Spinal cord (tissue), 3 donors: ENCODE measurements around the gene ERAL1.

DNA sequence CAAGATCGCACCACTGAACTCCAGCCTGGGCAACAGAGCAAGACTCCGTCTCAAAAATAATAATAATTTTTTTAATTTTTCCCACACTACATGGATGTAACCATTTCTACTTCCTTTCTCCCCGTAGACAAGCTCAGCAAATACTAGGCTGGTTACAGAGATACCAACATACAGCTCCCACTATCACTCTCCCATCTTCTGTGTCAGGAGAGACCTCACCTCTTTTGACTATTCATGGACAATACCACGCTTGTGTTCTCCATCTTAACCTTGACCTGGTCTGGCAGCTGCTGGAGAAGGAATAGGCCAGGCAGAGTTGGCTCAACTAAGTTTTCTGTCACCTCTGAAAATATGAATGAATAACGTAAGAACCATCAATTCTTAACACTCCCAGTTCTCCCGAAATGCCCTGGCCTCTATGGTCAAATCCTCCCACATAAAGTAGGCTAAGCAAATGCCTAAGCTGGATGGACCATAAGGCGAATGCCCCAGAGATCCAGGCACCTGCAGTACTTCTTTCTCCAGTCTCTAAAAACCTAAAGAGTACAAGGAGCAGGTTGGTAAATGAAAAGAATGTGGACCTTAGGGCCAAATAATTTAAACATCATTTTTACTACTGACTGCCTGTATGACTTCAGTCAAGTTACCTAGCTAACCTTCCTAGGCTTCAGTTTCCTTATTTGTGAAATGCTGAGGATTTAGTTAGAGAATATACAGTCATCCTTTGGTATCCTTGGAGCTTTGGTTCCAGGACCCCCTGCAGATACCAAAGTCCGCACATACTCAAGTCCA lies 4.4 kb downstream of the BLTP2 start:
- PRO-cap: no peak
- RAMPAGE, long total RNA: no peak

GRCh38 chr17:28655259-28655730 lies 6.4 kb downstream of the SDF2 start:
- PRO-cap: no peak
- RAMPAGE, long total RNA: no peak

- PRO-cap: no peak
- RAMPAGE, long total RNA: no peak
Observed at GRCh38 chr17:28678395-28679161, 16.6 kb downstream of the SUPT6H start.

GRCh38 chr17:28712270-28712891 lies 693 bp upstream of the PROCA1 start:
- PRO-cap: no peak
- RAMPAGE, long total RNA: no peak

- PRO-cap: no peak
- RAMPAGE, long total RNA: no peak
Observed at GRCh38 chr17:28724485-28724879, 1.6 kb downstream of the TLCD1 start.

DNA sequence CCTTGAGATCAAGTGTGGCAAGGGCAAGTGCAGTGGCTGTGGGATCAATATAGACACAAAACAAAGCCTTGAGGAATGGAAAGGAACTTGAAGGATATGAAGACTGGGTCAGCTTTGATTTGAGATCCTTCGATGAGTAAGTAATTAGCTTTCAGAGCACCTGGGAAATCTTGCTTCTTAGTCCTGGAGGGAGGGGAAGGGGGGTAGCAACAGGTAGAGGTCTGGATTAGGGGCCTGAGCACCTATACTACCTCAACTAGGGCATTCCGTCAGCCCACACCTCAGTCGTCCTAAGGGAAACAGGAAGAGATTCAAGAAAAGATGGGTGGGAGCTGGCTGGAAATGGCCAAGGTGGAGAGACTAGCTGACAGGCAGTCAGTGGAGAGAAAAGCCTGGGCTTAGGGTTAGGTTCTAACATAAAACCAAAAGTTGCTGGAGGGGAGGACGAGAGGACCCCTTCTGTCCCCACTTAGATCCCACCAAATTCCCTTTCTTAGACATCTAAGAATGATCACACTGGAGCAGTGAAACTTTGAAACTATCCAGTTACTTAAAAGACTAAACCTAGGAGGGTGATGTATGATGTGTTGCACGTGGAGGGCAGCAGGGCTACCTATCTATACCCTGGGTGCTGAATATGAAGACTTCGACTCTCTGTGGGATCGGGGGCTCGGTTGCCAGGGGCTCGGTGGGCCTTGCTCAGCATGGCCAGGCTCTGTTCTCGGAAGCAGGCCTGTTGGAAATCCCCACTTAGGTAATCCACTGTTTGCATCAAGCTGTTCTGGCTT lies 14.0 kb downstream of the TRAF4 start:
- PRO-cap: no peak
- RAMPAGE, long total RNA: no peak

DNA sequence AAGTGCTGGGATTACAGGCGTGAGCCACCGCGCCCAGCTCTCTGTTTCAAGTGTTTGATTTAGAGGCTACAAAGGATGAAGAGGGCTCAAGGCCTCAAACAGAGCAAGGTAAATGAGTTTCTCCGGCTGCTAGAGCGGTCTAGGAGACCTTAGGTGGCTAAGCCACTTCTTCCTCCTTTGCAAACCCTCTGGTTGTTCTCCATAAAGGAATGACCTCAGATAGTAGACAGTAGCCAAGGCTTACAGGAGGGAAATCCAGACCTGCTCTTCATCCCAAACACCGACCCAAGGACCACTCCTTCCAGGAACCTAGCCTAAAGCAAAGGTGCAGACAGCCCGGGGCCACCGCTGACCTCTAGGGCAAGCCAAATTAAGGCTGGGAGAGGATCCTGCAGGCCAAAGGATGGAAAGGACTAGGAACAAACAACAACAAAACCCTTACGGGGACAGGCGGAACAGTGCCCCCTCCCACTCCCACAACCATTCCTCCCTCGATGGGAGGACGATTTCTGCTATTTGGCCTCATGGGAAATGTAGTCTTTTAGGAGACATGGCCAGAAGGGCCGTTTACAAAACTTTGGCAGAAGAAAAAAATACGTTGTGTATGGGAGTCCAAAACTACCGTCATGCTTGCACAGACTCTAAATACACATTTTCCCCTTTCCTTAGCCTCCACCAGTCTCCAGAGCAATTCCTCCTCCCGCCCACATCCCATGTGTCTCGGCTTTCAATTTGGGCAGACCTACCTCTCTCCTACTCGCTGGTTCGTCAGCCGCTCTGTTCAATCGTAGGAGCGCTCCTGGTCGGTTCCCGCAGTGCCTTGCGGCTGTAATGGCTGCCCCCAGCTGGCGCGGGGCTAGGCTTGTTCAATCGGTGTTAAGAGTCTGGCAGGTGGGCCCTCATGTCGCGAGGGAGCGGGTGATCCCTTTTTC lies at the start of gene ERAL1:
Gene ERAL1 (plus strand): TSS at position 813 of the 932 bp plus-strand sequence.
- PRO-cap: no peak
- RAMPAGE, long total RNA: start-site peak on the plus strand centred at position 814 of the sequence, 9 bp wide, 83 and 97 reads in 2 replicates

- PRO-cap: no peak
- RAMPAGE, long total RNA: no peak
Observed at GRCh38 chr17:28871012-28871737, 16.4 kb downstream of the ERAL1 start.

DNA sequence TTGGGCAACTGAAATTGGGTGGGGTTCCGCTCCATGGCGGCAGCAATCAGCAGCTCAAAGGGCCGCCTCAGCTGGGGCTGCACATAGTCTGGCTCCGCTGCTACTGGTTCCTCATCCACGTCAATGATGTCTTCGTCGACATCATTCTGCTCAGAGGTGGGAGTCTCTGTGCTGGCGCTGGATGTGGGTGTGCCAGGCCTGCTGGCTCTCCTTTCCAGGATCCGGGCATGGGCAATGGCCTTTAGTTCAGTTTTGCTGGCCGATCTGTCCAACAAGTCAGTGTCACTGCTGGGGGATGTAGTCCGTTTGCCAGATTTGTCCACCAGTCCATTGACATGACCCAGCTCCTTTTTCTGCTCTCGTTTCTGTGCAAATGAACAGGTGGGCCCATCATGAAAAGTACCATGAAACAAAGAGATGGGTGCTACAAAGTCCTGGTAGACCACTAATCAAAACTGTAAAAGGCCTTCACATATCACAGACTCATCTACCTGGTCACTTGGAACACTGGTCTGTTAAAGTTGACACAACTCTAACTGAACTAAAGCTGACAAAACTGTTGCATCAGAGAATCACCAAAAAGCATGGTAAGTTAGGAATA lies 21.2 kb upstream of the DHRS13 start:
- PRO-cap: no peak
- RAMPAGE, long total RNA: no peak

GRCh38 chr17:28946176-28946910 lies 5.0 kb downstream of the PHF12 start:
- PRO-cap: no peak
- RAMPAGE, long total RNA: no peak

- PRO-cap: no peak
- RAMPAGE, long total RNA: no peak
Observed at GRCh38 chr17:28948620-28949642, 2.4 kb downstream of the PHF12 start.

DNA sequence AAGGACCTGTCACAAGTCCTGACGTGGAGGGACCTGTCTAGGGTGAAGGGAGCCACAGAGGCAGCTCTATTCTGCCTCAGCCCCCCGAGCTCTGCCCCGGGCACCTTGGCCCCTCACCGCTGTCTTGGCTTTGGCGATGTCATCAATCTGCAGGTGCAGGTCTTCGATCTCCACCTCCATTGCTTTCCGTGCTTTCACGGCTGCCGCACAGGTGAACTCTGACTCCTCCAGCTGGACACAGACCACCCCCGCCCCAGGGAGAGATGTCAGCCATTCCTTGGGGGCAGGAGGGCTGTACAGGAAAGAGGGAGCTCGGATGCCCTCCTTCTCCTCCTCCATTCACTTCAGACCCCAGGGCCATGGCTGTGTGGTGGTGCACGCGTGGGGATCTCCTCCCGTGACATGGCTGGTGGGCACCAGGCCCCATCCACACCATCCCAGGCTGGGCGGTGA lies 49.3 kb downstream of the PIPOX start:
- PRO-cap: no peak
- RAMPAGE, long total RNA: no peak

- PRO-cap: no peak
- RAMPAGE, long total RNA: no peak
Observed at GRCh38 chr17:29098554-29099199, 55.7 kb downstream of the PIPOX start.

DNA sequence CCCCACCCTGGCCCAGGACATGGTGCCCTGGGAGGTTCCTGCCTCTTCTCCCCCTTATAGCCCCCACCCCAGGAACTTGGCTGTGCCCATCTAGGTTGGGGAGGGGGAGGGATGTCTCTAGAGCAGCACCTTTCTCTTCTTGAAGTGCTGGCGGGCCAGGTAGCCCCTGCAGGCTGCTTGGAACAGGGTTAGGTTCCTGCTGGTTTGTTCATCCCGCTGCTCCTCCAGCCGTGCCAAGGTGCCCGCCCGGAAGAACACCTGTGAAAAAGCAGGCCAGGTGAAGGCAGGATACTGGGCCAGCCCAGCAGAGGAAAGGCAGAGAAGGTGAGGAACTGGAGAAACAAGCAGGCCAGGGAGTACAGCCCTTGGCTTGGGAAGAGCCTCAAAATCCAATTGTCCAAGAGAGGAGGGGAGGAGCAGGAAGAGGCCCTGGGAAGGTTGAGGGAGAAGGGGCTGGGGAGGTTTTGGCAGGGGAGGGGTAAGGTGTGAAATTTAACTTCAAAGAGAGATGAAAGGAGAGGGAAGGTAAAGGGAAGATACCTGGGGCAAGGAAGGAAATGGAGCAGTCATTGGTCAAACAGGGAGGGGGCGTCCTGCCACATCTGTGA lies 56.7 kb downstream of the PIPOX start:
- PRO-cap: no peak
- RAMPAGE, long total RNA: no peak

DNA sequence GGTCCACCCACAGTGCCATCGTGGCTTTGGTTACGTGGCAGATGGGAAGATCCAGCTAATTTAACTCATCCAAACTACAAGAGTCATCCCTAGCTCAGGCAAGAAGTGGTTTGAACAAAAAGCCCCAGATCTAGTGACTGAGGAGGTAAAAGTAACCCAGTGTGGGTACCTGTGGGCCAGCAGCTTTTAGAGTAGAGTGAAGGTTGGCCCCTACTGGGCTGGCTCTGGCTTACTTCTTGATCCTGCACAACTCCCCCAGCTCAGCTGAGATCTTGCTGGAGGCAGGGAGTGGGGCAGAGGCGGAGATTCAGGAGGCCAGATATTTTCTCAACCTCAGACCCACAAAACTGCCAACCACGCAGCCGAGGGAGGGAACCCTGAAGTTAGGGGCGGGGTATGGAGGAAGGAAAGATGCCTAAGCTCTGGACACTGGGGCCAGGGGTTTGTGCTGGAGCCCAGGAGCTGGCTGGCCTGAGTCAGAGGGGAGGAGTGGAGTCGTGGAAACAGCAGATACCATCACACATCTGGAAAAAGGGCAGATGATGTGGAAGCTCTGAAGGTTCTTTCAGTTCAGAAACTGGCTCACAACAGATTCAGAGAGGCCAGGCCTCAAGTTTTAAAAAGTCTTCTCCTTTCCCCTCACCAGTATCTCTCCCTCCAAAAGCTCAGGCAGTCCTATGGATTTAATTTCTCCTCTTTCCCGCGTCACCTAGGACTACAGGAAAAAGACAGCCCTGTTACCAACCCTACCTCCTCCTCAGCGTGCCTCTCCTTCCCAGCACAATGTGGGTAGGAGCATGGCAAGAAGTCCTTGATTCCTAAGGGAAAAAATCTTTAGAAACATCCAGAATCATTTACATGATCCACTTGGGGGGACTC lies 48.2 kb downstream of the MYO18A start:
- PRO-cap: no peak
- RAMPAGE, long total RNA: no peak

- PRO-cap: no peak
- RAMPAGE, long total RNA: no peak
Observed at GRCh38 chr17:29138193-29139005, 41.8 kb downstream of the MYO18A start.

DNA sequence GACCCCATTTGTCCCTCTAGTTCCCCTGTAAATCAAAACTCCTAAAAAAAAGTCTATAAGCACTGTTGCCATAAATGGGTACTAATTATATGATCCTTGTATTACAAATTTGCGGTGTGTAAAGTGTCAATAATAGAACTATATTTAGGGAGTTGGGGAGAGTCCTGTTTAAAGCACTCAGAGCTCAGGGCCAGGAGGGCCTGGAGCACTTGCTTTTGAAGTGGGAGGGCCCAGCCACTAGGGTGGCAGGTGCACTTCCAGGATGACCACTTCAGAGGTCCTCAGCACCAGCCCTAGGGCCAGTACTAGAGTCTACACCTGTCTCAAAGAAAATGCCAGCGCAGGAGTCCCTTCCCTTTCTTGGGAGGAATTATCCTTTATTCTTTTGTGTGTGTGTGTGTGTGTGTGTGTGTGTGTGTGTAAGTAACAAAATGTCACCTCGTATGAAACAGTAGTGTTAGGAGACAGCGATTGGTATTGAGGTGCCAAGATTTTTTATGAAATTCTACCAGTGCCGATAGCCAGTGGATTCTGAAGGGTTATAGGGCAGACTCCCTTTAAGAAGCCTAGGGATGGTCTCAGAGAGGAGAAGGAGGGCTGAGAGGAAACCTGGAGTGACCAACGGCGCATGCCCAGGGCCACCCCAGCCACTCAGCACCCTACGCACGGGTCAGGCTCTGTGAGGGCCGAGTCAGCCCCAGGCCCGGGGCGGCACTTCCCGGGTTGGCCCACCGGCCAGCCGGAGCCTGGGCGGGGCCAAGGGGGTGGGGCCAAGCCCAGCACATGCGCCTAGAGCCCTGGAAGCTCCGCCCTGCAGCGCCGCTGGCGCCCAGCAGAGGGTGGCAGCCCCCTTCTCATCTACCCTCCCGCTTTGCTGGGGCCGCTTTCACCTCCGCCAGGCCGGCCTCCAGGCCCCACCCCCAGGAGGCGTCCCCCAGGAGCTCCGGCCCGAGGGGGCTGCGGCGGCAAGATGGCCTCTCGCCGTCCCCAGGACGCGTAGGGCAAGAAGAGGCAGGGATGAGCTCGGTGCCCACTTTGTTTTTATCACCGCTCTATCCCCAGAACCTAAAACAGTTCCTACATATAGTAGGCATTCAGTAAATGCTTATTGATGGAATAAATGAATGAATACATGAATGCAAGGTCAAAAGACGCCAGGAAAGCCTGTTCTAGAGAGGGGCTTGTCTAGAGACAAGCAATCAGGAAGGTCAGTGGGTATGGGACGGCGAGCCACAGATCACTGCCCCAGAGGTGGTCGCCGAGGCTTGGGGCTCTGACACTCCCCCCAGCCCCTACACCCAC lies 31.6 kb downstream of the MYO18A start:
- PRO-cap: no peak
- RAMPAGE, long total RNA: no peak

GRCh38 chr17:29179130-29179945 lies 860 bp downstream of the MYO18A start:
- PRO-cap: no peak
- RAMPAGE, long total RNA: no peak

DNA sequence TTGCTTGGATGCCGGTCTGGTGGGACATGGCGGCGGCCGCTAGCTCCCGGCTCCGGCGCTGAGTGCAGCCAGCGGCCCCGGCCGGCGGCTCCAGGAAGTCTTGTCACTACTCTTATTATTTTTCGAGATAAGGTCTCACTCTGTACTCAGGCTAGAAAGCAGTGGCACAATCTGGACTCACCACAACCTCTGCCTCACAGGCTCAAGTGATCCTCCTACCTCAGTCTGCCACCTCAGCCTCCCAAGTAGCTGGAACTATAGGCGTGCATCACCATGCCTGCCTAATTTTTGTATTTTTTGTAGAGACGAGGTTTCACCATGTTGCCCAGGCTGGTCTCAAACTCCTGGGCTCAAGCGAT lies 24.2 kb upstream of the MYO18A start:
- PRO-cap: no peak
- RAMPAGE, long total RNA: no peak

DNA sequence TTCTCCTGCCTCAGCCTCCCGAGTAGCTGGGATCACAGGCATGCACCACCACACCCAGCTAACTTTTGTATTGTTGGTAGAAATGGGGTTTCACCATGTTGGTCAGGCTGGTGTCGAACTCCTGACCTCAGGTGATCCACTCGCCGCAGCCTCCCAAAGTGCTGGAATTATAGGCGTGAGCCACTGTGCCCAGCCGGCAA lies 38.5 kb upstream of the NUFIP2 start:
- PRO-cap: no peak
- RAMPAGE, long total RNA: no peak